Epithelial cell of alveolus of lung (primary cell): ENCODE results near the gene GNPTAB.

GRCh38 chr12:101680196-101680588, 17.2 kb upstream of the CHPT1 start:
- RAMPAGE, long total RNA: no peak
- RRBS: no CpG with 5 or more reads among the region's 2 CpGs

DNA sequence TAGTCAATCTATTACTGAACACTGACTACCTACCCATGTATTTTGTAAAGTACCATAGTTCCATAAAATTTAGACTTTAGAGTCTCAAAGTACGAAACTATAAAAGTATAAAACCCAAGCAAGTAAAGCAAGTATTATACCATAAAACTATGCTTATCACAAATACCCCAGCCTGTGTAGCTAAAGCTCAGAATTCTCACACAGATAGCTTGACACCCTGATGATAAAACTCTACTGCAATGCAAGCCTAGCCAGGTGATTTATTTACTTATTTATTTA, 6.7 kb upstream of the CHPT1 start:
- RAMPAGE, long total RNA: no peak
- RRBS: no CpG with 5 or more reads among the region's 1 CpG

DNA sequence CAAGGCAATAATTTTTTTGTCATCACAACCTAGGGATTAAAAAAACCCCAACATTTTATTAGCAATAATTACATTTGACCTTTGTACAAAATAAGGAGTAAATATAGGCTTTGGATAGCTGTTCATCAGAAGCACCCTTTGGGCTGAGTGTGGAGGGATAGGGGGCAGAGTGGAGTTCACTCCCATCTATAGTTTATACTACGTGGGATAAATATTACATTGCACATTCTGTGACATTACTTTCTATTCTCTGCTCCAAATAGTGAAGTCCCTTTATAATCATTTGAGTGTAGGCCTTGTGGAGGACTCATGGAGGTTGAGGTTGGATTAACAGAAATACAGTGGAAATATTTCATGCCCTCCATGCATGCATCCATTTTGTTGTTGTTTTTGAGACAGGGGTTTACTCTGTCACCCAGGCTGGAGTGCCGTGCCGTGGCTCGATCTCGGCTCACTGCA, 1.3 kb downstream of the CHPT1 start:
- RAMPAGE, long total RNA: no peak
- RRBS: no CpG with 5 or more reads among the region's 5 CpGs

GRCh38 chr12:101708962-101709834, 11.8 kb downstream of the CHPT1 start:
- RAMPAGE, long total RNA: no peak
- RRBS: no CpG with 5 or more reads among the region's 4 CpGs

DNA sequence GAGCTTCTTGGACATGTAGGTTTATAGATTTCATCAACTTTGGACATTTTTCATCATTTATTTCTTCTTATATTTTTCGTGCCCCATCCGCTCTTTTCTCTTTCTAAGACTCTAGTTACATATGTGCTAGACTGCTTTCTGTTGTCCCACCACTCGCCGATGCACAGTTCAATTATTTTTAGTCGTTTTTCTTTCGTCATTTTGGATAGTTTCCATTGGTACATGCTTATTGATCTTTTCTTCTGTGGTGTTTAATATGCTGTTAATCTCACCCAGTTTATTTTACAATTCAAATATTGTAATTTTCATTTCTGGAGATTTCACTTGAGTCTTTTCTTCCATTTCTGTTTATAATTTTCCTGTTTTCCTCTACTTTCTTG, 15.0 kb downstream of the CHPT1 start:
- RAMPAGE, long total RNA: no peak
- RRBS: no CpG with 5 or more reads among the region's 6 CpGs

- RAMPAGE, long total RNA: no peak
- RRBS: no CpG with 5 or more reads among the region's 4 CpGs
Measured at GRCh38 chr12:101715501-101716142, 18.2 kb downstream of the CHPT1 start.

DNA sequence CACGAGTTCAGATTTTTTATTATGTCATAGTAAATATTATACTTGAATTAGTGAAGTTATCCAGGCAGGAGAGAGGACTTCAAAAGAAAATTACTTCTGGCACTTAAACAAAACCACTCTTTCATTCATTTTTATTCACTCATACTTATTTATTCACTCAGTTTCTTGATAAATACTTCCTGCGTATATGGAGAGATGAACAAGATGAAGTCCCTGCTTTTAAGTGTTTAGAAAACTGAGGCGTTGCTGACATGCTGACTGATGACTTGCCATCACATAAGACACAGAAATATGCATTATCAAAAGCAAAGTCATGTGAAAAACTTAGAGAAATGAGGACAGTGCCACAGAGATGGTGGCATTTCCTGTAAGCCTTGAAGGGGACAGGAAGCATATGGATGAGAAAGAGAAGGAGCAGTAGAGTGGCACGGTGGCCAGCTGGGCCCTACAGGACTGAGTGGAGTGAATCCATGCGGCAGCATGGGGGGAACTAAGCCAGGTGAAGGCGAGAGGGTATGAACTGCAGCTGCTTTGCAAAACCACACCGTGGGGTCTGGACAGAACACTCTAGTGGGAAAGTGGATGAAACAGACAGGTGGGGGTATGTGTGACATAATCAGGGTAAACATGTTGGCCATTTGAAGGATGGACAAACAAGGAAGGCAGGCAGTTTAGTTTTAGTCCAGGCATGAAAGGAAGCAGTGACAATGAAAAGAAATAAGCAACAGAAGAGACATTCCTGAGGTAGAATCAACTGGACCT, 10.3 kb upstream of the SYCP3 start:
- RAMPAGE, long total RNA: no peak
- RRBS: no CpG with 5 or more reads among the region's 7 CpGs

- RAMPAGE, long total RNA: no peak
- RRBS: no CpG with 5 or more reads among the region's 11 CpGs
Measured at GRCh38 chr12:101761123-101761895, 22.0 kb upstream of the SYCP3 start.

GRCh38 chr12:101777176-101777995, 38.1 kb upstream of the SYCP3 start:
- RAMPAGE, long total RNA: no peak
- RRBS: no CpG with 5 or more reads among the region's 7 CpGs

- RAMPAGE, long total RNA: no peak
- RRBS: no CpG with 5 or more reads among the region's 6 CpGs
Measured at GRCh38 chr12:101779657-101780012, 40.4 kb upstream of the SYCP3 start.

DNA sequence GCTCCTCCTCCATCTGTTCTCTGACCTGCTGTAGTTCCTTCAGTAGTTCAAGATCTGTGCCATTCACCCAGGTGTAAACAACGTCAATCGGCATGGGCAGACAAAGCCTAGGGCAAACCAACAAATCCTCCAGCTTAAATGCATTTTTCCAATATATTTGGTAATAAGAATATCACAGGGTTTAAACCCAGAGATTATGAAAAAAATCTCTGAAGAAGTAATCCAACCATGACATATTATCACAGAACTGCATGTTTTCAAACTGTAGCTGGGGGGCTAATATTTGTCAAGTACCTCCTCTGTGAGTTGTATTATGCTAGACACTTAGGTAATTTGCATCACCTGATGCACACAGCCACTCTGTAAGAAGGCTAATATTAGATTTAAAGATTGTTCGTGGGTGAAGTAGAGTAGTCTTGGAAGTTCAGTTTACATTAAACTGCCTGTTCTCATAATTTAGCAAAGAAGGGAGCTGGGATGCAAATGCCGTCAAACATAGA, 40.8 kb downstream of the GNPTAB start:
- RAMPAGE, long total RNA: no peak
- RRBS: no CpG with 5 or more reads among the region's 4 CpGs

DNA sequence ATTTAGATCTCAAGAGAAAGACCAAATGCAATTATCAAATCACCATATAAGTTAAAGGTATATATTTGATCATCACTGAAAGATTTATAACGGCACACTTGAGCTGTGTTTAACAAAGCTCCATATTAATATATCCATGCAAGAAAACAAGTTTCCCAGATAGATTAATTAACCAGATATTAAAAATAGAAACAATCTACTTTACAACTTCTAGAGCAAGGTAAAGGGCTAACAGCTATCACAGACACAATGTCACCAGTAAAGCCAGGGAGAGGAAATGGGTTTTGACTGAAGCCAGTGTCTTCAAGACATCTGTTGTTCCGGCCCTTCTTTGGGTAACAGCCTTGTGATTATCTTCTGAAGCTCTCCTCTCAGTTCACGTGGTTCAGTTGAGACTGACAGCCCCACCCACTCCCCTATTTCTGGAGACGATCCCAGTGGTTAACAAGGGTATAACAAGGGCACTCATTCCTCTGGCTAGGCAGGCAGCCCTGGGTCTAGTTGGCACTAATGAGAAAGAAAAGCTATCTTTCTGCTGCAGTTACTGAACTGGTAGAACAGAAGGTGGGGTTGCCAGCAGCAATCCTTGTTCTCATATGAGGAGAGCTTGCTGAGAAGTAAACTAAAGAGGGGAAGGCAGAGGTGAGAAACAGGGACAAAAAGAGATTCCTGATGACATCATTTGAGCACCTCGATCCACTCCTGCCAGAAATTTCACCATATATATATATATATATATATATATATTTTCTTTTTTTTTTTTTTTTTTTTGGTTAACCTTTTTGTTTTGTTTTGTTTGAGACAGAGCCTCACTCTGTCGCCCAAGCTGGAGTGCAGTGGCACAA, 6.8 kb downstream of the GNPTAB start:
- RAMPAGE, long total RNA: no peak
- RRBS: no CpG with 5 or more reads among the region's 6 CpGs

DNA sequence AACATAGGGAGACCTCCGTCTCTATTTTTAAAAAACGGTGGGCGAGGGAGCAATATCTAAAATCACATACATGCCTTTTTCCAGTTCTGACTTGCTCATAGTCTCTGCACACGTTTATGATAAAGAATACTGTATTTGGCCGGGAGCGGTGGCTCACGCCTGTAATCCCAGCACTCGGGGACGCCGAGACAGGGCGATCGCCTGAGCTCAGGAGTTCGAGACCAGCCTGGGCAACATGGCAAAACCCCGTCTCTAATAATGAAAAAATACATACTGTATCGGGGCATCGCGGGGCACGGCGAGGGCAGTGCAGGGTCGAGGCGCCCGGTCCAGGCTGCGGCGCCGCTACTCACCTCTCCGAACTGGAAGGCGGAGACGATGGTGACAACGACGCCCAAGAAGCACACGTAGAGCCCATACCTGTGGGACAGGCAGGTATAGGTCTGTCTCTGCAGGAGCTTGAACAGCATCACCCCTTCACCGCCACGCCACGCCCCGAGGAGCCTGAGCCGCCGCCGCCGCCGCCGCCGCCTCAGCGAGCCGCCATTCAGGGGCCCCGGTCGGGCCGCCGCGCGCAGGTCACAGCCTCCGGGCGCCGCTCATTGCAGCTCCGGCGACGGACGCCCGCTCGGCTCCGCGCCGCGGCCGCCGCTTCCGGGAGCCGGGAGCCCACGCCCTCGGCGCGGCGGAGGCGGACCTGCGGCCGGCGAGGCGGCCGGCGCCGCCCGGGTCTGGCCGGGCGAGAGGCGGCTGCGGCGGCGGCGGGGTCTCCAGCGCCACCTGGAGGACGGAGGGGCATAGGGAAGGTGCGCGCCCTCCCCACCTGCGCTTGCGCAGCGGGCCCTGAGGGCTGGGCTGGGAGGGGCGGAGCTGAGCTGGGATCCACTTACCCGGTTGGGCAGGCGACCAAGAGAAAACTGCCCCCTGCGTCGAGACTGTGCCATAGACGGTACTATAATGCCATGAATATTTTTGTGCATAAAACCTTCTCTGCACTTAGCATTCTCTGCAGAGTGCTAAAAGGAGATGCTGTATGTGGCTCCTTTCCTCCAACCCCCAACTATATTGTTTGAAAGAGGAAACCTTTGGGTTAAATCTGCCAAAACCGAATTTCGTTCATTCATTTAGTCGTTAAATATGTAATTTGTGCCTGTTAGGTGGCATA, at the start of gene GNPTAB:
TSS of gene GNPTAB (minus strand) at position 754 of the 1,165 bp plus-strand sequence.
- RAMPAGE, long total RNA: no peak
- RRBS: 1% methylated on average over 22 of the region's 104 CpGs

DNA sequence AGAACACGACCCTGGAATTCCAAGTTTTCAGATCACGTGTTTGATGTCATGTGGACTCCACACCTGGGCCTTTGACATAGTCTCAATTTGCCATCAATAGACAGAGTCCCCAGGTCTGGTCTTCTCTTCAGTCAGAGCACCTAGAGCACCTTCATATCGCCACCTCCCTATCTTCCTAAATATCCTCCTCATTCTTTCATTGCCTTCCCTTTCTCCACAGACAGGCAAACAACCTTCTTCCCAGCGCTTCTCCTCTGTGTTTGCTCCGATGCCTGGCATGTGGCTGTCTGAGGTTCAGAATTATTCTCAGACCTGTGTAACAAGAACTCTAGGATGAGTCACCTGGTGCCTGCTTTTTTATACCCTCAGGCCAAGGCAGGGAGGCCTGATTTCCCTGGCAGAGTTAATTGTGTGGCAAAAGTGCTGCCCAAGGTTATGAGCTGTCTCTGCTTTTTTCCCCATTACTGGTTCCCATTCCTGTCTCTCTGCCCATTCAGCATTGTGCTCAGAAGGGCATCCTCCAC, 17.3 kb downstream of the DRAM1 start:
- RAMPAGE, long total RNA: no peak
- RRBS: no CpG with 5 or more reads among the region's 5 CpGs

- RAMPAGE, long total RNA: no peak
- RRBS: no CpG with 5 or more reads among the region's 3 CpGs
Measured at GRCh38 chr12:101924452-101925022, 47.2 kb downstream of the DRAM1 start.

- RAMPAGE, long total RNA: no peak
- RRBS: no CpG with 5 or more reads among the region's 5 CpGs
Measured at GRCh38 chr12:101932332-101932763, 55.0 kb downstream of the DRAM1 start.

- RAMPAGE, long total RNA: no peak
- RRBS: no CpG with 5 or more reads among the region's 4 CpGs
Measured at GRCh38 chr12:102010094-102010600, 51.6 kb downstream of the WASHC3 start.

DNA sequence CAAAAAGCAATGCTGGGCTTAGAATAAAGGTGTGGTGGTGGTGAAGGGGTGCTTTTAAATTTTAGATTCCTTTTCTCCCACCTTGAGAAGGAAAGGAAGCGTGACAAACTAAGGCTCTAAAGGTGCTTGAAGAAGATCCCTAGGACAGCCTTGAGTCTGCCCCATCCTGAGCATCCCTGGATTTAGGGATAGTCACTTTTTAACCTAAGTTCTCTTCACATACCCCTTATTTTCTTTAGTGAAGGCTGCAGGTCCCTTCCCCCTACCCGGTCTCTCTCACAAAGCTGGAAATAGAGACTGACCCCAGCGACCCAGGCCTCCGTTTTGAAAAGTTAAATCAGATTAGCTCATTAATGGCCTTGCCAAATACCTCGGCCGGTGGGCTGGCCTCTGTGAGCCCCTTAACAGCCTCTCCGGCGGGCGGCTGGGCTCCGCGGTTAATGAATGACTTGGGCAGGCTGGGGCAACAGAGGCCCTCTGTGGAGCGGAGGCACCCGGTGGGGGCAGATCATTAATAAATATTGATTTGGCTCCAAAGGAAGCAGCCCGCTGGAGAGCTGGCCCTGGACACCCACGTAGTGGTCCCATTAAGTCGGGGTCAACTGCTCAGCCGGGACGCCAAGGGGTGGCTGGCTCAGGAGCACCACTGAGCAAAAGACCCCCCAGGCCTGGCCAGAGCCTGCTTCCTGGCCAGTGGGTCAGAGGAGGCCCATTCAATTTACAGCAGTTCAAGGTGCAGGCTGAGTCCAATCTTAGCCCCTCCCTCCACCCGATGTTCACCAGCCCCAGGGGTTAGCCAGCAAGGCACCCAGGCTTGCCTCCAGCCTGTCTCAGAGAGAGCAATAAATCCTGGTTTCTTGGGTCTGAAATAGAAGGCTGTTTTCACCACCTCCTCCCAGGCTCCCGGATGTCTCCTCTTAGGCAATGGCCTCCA, 31.8 kb downstream of the PAH start:
- RAMPAGE, long total RNA: no peak
- RRBS: 32% methylated on average over 8 of the region's 20 CpGs

DNA sequence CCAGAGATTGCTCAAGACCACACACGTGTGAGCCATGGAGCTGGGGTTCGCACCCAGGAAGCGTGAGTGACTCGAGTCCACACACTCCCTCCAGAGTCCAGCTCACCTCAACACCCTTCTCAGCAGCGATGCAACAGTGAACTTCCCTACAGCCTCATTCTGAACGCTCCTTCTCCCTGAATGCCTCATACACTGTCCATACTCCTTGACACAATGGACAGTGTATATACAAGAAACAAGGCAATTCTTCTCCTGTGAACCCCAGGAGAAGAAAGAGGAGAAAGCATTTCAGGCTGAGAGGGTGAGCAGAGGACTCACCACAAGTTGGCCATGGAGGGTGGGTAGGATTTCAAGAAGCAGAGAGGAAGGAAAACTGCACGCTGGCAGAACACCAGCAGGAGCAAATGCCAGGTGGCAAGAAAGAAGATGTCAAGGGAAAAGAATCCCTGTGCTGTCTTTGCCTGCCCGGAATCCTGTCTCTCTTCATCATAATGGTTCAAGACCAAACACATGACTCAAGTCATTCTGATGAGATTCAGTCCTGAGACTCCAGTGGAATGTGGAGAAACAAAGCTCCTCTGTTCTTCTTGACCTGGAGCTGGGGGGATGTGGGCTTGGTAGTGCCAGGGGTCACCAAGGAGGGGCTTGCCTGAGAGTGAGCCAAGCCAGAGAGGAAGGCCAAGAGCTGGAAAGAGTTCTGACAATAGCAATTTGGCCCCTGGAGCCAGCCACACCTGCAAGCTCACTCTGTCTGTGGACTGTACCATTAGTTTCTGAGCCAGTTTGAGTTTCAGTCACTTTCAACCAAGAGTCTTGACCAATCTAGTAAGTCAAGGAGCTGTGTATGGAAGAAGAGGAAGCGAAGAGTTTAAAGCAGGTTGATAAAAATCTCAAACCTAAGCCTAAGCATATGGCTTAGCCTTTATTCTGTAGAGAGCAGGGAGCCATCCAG, 38.8 kb downstream of the NT5DC3 start:
- RAMPAGE, long total RNA: no peak
- RRBS: no CpG with 5 or more reads among the region's 9 CpGs

DNA sequence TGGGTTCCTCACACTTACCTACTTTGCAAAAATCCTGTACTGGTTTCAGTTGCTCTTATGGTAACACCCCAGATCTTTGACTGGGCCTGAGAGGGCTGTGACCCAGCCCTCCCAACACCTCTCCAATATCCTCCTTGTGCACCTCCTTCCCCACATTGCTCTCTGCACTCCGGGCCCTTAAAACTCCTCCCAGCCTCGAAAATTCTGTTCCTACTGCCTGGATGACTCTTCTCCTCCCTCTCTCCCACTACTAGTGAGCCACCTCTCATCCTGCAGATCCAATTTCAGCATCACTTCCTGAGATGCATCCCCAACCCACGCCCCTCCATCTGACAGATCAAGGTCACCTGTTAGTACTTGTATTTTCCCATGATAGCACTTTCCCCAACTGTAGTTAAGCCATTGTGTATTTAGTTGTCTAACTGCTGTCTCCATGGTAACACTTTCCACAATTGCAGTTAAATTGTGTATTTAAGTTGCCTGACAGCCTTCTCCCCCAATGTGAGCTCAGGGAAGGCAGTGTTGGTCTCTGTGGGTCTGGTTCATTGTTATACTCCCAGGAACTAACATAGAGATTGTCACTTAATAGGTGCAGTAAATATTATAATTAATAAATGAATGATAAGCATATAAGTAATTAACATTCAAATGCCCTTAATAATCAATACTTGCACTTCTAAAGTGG, 11.6 kb upstream of the NT5DC3 start:
- RAMPAGE, long total RNA: no peak
- RRBS: no CpG with 5 or more reads among the region's 3 CpGs